Frontal cortex (tissue), 2 donors: ENCODE data around the gene CACNG4.

DNA sequence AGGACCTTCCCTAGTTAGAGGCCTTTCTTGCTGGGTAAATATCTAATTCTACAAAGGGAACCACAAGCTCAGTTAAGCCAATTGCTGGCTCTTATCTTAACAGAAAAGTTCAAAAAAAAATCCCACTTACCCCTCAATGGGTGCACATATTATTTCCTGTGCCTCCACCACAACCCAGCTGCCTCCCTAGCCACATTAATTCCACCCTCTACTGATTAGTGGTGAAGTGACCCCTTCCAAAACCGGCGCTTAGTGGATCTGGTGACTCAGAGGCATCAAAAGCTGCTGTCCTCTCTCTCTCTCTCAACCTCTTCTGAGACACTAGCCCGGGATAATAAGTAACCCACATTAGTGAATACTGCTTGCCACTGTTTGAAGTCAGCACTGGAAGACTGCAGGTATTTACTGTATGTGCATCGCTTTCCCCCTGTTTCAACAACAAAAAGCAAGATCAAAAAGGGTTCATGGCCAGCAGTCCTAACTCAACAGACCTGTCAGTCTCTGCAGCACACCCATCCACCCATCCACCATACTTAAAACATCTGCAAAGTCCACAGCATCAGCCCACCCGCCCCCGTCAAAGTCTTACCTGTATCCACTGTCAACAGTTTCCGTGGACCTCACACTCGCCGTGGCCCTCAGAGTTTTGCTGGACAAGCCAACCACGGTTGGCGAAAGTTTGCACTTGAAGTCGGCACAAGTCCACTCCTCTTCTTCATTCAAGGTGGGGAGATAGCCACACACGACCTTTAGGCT, 4.1 kb downstream of the AXIN2 start:
- RAMPAGE, long total RNA, result no peak

DNA sequence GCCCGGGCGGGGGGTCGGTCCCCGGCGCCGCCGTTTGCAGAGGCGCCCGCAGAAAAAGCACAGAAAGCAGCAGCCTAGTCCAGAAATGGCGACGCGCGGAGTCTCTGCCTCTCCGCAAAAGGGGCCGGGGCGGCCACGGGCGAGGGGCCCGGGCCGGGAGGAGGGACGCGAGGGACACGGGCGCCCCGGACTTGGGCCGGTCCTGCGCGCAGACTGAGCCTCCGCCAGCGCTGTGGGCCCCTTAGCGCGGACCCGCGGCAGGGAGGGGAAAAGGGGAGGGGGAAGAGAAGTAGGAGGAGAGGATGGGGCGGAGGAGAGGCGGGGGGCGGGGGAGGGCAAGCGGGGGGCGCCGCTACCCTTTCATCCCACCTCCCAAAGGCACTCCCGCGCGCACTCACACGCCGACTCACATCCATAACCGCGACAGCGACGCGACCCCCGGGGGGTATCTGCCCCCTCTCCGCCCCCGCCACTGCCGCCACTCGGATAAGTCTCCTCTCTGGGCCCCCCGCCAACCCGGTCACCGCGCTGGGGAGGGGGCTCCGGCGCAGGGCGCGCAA, 1.3 kb downstream of the AXIN2 start:
- RAMPAGE, long total RNA, result no peak

DNA sequence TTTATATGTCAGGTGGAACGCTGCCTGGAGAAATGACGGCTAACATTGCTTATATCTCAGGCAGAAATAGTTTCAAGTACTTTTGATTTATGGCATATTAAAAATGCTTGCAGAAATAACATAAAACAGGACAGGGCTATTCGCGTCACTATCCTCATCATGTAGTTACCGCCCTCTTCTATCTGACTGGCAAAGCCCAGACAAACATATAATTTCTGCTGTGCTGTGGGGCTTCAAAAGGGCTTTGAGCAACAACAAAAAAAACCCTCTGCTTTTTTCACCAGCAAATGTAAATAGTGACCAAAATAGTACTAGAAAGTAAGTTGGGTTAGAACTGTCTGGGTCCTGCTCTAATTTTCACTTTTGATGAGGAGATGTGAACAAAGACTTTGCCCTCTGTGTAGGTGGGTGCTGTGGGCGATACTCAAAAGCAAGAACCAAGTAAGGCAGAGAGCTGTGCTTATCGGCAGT, 151.0 kb upstream of the AXIN2 start:
- RAMPAGE, long total RNA, result no peak

DNA sequence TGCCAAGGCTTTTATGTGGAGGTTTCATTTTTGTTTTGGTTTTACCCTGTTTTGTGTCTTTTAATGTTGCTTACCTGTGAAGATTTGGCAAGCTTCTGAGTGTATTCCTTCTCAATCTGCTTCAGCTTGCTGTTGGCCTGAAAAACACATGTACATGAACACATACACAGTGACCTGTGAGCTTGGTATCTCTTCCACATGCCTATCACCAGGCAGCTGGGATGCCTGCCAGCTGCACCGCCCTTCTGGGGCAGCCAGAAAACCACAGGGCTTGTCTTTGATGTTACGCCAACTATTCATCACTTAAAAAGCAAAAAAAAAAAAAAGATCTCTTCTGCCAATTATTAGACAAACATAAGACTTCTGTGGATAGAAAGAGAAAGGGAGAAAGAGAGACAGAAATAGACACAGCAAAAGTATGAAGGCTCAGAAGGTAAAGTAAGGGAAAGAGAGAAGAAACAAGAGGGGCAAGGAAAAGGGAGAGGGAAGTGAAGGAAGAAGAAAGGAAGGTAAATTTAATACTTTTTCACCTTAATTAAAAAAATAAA, 189.2 kb upstream of the AXIN2 start:
- RAMPAGE, long total RNA, result no peak

DNA sequence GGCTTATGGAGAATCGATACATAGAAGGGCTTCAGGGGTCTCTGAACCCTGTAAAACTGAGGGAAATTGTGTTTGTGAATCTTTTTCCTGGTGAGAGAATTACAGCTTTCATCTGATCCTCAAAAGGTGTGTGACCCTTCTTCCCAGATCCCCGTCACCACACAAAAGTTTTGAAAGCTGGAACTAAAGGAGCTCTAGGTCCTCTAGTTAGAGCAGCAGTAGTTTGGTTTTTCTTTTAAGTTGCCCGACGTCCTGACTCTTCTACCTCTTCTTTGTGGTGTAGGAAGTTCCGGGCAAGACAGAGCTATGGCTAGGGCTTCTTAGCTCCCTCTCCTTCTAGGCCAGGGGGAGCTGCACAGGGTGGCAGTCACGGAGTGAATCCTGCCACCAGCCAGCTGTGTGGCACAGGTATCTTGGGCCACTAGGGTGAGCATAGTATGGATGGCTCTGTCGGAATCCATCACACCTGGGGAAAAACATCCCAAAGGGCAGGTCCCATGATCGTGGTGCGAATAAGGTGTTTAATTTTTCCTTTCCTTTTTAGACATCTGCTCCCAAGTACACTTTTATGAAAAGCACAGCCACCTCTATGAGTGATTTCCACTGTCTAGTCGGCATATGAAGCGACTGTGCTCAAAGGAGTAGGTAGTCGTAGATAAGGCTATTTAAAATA, 1.9 kb downstream of the PRKCA start:
- RAMPAGE, long total RNA, result no peak

DNA sequence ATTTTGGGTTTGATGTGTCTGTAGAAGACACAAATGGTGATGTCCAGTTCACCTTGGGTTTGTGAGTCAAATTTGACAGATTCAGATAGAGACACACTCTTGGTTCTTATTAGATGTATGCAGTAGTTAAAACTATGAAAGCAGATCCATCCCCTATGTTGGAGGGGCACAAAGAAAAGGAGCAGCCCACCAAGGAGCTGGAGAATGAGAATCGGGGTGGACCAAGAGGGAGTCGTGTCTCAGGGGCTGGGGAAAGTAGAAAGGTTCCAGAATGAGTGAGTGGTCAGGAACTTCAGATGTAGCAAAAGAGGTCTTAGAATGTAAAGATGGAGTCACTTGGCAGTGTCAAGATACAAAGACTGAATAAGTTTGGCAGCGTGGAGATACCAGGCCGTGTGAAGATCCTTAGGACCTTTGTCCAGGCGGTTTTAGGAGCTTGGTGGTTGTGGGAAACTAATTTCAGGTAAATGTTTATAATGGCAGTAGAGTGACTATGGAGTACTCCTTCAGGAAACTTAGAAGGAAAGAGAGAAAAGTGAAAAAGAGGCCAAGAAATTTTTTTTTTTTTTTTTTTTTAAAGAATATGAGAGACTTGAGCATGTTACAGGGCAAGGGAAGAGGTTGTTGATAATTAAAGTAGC, 99.6 kb downstream of the PRKCA start:
- RAMPAGE, long total RNA, result no peak

GRCh38 chr17:66466816-66467421, 164.5 kb downstream of the PRKCA start:
- RAMPAGE, long total RNA, result no peak

- RAMPAGE, long total RNA, result no peak
Measured at GRCh38 chr17:66673431-66674091, 161.4 kb upstream of the CACNG5 start.

DNA sequence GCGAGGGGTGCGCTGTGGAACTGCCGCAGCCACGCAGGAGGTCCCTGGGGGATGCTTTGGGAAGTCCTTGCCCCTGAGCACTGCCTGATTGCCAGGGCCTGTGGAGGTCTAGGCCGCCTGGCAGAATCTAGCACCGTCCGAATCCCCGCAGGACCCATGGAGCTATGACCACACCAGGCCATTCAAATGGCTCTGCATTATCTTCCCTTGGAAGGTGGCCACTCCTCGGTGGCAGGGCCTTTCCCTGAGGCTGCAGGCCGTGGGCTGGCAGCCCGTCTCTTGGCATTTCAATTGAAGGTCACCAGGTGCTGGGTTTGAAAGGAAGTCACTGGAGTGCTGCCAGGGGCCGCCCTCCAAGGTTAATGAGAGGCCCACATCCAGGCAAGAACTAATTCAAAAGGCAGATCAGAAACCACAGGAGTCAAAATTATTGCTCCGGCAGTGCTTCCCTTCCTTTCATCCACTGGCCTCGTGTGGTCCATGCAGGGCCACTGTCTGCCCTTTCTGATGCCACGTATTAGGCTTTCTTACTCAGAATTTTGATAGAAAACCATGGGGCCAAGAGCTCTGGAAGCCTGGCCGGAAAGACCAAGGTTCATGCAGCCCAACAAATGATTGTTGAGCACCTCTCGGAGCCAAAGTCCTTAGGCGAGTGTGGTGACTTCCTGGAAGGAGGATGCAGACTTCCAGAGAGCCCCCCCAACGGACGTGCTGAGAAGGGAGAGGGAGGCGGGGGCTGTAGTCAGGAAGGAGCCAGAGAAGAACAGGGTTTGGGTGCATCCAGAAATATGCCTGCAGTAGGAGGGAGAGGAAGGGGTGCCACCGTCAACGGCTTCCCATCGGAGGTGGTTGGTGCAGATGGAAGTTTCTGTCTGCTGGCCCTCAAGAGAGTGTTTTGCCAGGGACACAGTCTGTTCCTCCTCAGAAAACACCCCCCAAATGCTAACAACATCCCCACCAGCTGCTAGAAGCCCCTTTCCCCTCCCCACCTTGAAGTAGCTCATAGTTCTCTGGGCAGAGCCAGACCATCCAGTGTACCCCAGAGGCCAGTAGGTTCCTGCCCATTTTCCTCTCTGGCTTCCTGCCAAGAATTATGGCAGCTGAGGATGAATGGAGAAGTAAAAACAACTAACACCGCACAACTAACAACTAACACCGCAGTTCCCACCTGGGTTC, 27.4 kb upstream of the CACNG5 start:
- RAMPAGE, long total RNA, result no peak

DNA sequence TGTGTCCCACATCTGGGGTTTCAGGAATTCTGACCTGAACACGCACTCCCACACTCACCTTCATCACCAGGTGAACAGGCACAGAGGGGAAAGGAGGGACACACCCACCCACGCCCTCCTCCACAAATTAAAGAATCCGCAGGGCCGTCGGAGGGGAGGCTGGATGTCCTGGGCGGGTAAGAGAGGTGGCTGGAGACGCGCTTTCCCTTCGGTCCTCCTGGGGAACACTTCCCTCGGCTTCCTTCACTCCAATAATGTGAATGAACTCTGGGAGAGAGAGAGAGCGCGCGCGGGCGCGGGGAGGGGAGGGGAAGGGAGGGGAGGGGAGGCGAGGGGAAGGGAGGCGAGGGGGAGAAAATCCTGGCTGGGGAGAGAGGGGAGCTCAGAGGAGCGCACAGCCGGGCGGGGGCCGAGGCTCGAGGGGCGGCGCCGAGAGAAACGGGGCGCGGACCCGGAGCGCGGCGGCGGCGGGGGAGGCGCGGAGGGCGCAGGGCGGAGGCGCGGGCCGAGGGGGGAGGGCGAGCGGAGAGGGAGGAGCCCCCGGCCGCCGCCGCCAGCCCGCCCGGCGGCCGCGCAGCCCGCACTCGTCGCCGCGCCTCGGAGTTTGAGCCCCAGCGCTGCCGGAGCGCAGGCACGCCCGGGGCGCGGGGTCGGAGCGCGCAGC, at the start of gene CACNG4:
Gene CACNG4 (plus strand): TSS at position 583 of the 664 bp plus-strand sequence.
- RAMPAGE, long total RNA, result no peak

DNA sequence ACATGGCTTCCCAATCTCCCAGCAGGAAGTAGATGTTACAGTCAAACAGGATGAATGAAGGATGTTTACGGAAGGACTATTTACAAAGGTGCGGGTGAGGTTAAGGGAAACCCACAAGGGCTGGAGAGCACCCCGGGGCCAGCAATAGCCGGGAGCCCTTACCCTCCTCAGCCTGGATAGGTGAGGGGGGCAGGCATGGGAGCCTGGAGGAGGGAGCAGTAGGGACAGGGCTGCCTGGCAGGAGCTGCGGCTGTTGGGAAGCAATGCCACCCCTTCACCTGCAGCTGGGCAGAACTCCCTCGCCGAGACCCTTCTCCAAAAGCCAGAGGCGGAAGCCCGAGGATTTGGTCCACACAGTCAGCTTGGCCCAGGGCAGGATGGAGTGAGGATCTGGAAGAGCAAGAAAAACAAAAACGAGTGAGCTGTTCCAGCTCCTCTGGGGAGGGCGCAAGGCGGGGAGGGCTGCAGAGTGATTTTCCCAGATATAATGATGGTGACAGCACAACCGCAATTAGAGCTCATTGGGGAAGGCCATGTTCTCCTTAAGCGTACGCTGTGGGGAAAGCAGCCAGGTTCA, 24.4 kb upstream of the CACNG1 start:
- RAMPAGE, long total RNA, result no peak

GRCh38 chr17:67171112-67171857, 73.7 kb downstream of the HELZ start:
- RAMPAGE, long total RNA, result no peak

GRCh38 chr17:67220567-67220886, 24.5 kb downstream of the HELZ start:
- RAMPAGE, long total RNA, result no peak

DNA sequence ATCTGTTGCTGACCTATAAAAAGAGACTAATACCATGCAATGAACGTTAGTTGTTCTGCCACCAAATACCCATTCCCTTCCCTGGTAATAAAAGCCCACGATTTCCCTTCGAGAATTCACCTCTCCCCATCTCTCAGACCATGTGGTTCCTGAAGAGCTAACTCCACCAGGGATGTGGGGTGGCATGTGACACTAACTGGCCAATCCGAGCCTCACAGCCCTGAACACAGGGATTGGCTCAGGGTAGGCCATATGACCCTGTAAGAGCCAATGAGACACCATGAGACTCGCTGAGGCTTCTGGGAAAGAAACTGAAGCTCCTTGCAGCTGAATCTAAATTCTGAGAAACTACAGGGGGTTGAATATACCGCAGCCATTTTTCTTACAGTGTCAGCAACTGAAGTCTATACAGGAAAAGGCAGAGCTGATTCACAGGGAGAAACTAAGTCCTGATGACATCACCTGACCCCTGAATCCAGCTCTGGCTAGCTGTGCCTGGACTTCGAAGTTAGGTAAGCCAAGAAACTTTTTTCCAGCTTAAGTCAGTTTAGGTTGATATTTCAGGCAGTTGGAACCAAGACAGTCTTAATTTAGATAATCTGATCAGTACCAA, 21.0 kb downstream of the HELZ start:
- RAMPAGE, long total RNA, result no peak

- RAMPAGE, long total RNA, result no peak
Measured at GRCh38 chr17:67376522-67377116, 462 bp upstream of the PITPNC1 start.

DNA sequence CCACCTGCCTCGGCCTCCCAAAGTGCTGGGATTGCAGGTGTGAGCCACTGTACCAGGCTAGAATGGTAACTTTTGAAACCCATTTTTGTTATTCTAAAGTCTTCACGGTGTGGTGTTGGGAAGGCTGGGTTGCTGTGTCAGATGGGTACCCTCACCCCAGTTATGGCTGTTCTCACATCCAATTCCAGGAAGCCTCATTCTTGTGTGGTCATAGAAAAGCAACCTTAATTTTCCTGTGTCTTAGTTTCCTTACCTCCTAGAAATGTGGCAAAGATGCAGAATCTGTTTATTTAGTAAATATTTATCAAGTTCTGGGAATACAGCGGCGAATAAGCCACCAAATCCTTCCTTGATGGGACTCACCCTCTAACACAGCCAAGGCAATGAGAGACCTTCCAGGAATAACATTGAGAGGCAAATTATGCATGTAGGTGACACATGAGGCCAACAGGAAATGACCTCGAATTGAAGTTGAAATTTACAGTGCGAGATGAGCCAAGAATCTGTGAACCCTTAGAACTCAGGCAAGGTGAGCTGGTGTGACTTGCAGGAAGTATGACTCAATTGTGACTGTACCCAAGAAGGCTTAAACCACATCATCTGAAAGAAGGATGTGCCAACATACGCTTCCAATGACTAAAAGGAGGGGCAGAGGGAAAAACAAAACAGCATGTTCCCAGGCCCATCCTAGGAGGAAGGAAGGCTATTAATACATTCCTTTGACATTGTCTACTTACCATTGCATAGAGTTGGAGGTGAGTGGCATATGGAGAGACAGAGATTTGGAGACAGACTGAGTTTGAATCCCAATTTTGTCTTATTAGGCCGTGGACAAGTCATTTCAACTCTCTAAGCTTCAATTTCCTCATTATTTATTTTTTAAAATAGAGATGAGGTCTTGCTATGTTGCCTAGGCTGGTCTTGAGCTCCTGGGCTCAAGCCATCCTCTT, 44.7 kb downstream of the PITPNC1 start:
- RAMPAGE, long total RNA, result no peak

GRCh38 chr17:67440858-67441931, 64.1 kb downstream of the PITPNC1 start:
- RAMPAGE, long total RNA, result no peak

GRCh38 chr17:67528605-67529585, 151.8 kb downstream of the PITPNC1 start:
- RAMPAGE, long total RNA, result no peak

GRCh38 chr17:67582586-67583224, 135.0 kb upstream of the NOL11 start:
- RAMPAGE, long total RNA, result no peak

GRCh38 chr17:67827690-67828127, 2.4 kb downstream of the BPTF start:
- RAMPAGE, long total RNA, result no peak